ENCODE measurements around the gene MYL10.

DNA sequence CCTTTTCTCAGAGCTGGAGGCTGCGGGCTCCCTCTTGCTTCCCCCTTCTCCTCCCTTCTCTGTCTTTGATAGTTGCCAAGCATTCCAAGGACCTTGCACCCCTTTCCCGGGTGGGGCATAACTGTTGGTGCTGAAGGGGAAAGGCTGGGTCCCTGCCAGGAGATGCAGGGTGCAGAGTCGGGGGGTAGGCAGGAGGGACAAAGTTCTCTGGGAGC lies 2.2 kb downstream of the CLDN15 start:
- PRO-cap, result no peak

DNA sequence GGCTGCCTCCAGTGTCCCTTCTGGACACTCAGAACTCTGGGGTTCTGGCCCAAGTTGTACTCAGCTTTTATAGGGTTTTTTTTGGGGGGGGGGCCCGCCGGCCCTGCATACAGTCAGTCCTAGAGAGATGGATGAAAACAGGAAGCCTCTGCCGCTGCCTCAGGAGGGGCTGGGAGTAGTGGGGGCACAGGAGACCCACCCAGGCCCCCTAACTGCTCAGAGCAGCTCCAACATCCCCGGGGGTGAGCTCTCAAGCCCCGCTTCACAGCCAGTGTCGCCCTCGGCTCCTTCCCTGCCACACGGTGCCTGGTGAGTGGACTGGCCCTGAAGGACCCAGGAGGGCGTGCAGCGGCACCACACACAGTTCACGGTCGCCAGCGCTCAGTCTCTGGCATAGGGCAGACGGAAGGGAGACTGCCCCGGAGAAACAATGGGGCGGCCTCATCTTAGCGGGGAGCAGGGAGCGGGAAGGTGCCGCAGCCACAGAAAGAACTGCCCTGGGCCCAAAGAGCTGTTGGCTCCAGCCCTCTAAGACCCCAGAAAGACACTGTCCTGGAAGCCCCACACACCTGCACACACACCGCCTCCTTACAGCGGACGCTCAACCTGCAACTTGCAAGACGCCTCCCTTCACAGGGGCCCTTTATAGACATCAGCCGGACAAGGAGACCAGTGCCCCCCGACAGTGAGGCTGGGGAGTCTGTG lies 1.3 kb downstream of the CLDN15 start:
- PRO-cap, result no peak

DNA sequence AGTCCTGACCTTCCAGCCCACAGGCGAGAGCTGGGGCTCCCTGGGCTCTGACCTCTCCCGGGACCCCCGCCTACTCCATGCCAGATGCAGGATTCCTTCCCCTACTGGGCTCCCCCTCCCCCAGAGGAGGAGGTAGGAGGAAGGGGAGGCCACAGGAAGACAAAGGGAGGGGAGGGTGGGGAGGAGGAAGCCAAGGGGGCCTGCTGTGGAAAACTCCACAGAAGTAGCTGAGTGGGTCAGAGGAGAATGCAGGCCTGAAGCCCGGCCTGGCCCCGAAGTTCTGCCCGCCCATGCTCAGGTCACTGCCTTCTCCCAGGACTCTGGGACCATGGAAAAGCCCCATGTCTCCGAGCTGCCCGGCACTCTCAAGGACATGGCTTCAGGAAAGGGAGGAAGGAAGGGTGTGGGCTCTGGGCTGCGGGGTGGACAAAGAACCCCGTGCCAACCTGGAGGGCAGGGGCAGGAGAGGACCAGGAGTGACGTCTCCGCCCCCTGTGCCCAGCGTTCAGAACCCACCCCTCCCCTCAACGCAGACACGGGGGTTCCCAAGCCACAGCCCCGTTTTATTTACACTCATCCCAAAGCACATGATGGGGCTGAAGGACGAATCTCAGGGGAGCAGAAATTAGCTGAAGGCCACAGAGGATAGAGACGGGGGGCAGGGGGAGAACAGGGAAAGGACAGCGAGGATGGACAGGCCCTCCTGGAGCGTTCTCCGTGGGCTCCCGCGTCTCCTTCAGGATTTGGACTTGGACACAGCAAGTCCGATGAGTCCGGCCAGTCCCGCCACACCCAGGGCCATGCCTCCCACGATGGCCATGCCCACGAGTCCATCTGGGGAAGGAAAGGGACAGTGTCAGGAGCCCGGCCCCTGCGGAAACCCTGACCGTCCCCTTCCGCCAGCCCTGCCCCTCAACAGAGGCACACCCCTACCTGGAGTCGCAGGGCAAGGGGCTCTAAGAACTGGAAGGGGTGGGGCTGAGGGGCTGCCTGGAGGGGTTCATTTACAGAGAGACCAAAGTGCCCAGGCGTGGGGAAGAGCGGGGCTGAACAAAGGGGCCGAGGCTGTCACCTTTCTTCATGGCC lies 1.8 kb upstream of the CLDN15 start:
- PRO-cap, result bidirectional peak, plus-strand start at position 220 of the sequence, minus-strand start at position 51 of the sequence; bidirectional peak, plus-strand start at position 450 of the sequence, minus-strand start at position 367 of the sequence

DNA sequence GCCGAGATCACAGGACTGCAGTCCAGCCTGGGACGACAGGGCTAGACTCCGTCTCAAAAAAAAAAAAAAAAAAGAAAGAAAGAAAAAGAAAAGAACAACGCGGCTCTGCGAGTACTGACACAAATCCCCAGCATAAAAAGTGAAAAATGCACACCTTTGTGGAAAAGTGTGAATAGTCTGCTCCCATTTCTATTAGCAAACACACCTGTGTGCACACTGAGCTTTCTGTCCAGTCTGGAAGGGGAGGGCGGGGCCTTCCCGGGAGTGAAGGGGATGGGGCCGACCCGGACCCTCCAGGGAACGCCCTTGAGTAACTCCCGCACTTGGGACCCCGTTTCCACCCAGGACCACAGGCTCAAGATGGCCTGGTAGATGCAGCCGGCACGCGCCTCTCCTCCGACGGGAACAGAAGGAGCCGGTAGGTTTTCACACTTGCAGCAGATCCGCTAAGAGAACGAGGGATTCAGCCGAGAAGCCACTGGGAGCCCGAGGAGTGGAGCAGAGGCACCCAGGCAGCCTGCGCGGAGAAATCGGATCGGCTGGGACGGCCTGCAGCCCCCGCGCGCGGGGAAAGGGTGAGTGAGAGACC lies 22.2 kb downstream of the IFT22 start:
- PRO-cap, result no peak

DNA sequence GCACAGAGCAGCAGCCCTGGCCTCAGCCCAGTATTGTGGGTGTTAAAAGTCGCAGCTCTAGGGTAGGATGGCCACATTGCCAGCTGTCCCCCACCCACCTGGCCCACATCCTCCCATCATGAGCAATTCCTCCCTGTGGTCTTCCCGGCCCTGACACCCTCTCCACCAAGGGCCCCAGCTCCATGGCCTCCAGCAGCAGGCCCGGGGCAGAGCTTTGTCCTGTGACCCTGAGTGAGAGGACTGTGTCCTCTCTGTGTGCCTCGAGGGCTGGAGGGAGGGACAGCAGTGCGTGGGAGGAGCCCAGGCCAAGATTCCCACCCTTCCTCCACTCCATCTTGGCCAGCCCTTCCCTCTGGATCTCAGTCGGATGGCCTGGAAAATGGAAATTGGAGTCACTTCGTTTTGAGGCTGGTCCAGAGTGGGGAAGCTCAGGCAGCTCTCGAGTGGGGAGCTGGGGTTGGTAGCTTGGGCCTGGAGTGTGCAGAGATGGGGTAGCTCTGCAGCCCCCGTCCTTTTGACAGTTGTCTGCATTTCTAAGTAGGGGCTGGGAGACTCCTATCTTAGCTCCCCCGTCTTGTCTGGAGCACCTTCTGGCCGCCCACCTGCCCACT lies 93.6 kb downstream of the MYL10 start:
- PRO-cap, result no peak

DNA sequence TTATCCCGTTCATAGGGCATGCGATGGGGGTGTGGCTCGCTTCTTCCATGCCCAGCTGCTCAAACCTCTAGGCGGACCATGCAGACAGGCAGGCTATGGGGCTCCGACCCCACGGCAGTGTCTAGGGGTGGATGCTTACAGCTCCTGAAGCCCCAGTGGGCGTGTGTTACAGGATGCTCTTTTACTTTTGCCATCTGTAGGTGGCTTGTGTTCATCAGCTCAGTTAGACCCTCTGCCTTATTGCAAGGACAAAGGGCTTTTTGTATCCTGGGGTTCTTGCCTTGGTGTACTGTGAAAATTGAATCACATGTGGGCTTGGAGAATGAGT lies at the start of gene MYL10:
MYL10 (minus strand) TSS at position 99 of the 328 bp plus-strand sequence.
- PRO-cap, result no peak

DNA sequence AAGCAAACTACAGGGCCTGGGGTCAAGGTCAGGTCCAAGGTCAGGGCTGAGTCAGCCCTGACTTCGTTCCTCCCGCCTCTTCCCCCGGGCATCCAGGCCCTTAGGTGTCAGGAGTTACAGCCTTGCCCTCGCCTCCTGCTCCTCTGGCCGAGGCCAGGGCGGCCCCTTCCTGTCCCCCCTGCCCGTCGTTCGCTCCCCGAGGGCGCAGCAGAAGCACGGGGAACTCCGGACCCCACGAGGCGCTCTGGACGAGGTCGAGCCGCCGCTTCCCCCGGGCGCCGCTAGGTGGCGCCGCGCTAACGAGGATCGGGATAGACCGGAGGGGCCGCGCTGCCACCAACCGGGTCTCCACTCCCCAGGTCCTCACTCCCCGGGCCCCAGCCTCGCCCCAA lies 59.1 kb upstream of the MYL10 start:
- PRO-cap, result no peak

- PRO-cap, result no peak
These were observed 72.2 kb upstream of the MYL10 start for GRCh38 chr7:101701126-101701837.

DNA sequence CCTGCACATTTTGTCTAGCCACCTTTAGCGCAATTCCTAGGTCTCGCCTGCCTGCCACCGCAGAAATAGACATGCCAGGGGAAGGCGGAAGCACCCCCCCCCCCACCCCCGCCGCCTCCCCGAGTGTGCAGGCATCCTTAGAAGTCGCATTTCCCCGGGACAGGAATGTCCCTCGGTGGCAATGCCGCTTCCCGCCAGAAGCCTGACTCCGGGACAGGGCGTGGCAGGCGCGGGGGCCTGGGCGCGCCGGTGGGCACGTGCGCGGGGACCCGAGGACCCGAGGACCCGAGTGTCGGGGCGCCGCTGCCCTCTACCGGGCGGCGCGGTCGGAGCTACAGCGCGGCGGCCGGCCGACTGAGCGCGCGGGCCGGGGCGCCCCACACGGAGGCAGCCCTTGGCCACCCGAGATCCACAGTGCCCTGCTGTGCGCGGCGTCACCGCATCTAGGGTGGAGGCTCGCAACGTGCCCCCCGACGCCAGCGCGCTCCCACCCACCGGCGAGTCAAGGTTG lies 3.4 kb upstream of the CUX1 start:
- PRO-cap, result unidirectional peak, plus-strand start at position 316 of the sequence

DNA sequence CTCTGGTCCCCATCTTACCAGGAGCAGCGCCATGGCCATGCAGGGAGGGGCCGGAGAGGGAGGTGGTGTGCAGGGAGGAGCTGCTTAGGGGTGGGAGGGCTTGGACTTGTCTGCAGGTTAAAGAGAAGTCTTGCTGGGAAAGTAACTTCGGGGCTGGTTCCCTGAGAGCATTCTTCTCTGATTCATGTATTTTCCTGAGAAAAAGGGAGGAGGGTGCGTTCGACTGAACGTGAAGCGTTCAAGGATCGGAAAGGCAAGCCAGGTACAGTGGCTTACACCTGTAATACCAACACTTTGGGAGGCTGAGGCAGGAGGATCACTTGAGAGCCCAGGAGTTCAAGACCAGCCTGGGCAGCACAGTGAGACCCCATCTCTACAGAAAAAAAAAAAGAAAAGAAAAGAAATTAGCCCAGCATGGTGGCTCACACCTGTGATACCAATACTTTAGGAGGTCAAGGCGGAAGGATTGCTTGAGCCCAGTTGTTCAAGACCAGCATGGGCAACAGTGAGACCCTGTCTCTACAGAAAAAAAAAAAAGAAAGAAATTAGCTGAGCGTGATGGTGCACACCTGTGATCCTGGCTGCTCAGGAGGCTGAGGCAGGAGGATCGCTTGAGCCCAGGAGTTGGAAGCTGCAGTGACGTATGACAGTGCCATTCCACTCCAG lies 15.6 kb downstream of the CUX1 start:
- PRO-cap, result no peak

GRCh38 chr7:101862241-101863043 lies 45.0 kb downstream of the CUX1 start:
- PRO-cap, result no peak

DNA sequence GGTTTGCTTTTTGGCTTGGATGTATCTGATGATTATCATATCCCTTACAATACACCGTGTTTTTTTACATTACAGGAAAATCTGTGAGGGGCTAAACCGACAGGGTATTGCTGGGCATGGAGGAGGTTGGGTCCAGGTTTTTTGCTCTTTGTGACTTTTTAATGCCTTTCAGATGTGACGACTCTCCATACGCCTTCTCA lies 95.2 kb downstream of the CUX1 start:
- PRO-cap, result no peak

DNA sequence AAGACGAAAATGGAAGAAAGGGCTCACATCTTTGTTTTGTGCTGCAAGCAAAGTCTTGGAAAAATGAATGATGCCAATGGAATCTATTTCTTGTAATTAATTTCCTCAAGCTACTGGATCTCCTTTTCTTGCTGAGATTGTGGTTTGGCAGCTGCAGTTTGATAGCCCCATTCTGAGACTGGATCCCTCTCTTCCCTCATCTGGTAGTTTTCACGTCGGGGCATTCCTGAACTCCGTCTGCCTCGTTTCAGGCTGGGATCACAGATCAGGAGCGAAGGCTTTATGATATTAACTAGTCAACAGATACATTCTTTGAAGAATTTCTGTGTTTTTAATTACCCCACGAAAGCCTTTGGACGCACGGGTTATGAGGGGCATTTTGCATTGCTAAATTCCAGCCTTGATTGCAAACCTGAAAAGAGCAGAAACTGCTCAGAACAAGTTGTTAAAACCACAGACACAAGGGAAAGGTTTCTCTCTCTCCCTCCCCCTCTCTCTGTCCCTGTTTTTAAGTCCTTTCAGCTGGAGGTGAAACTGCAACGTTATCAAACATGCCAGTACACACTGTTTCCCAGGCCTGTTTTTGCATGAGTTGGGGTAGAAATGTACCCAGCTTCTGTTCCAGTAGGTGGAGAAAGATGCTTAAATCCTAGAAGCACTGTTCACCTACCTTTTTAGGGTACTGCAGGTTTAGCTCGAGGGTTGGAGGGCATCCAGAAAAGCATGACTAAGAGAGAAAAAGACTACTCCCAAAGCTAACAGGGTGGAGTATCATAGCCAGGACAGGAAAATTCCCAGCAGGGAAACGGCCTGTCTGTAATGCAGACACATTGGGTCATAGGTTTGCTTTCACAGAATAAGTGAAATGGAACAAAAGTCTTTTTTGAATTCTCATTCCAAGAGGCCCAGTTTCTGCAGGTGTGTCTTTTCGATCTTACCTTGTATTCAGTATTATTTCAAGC lies 124.3 kb downstream of the CUX1 start:
- PRO-cap, result no peak

GRCh38 chr7:101986366-101986567 lies 168.8 kb downstream of the CUX1 start:
- PRO-cap, result no peak

DNA sequence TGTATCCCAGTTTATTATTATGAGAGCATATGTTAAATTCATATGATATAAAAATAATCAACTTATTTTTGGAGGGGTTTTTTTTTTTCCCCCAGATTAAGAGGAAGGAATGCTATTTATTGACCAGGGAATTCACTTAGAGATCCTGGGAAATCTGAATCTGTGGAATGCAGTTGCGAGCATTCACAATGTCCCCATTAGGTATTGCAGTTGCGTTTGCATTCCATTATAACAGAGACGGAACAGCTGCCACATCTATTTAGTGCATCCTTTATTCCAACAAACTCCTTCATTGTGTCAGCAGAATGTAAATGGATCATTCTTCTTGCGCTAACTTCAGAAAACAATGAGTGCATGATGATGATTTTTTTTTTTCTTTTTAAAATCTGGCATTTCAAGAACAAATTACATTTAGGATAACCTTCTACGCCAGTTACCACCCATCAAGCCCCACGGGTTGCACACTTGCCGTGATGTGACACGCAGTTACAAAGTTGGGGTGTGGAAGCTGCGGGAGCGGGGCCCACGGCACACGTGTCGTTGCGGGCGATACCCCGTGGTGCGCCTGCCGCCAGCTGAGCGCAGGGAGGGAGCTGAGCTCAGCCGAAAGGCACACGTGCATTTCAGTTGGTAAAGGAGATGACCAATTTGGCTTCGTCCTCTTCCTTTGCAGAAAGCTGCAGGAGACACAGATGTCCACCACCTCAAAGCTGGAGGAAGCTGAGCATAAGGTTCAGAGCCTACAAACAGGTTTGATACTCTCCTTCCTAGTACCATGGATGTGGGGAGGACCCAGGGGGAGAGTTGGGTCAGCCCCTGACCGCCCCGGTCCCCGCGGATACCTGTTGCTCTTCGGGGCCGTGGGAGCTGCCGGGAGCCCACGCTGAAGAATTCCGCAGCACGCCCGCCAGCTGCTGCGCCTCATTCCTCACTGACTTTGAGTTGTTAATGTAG lies 175.4 kb upstream of the SH2B2 start:
- PRO-cap, result no peak

DNA sequence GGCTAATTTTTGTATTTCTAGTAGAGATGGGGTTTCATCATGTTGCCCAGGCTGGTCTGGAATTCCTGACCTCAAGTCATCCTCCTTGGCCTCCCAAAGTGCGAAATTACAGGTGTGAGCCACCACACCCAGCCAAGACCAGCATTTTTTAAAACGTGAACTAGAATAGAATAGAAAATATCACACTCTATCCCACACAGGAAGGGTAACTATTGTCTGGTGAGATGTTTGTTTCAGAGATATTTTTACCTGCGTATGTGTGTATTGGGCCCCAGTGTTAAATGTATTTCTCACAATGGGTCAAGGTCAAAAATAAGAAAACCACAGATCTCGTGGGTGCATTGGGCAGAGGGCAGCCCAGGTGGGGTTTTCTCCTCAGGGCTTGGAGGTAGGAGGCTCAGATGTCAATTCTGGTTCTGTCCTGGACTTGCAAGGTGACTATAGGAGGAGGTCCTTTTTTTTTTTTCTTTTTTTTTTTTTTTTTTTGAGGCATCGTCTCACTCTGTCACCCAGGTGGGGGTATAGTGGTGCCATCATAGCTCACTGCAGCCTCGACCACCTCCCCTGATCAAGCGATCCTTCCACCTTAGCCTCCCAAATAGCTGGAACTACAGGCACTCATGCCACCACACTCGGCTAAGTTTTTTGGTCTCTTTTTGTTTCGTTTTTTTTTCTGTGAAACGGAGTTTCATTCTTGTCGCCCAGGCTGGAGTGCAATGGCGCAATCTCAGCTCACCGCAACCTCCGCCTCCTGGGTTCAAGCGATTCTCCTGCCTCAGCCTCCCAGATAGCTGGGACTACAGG lies 19.0 kb downstream of the SH2B2 start:
- PRO-cap, result no peak

DNA sequence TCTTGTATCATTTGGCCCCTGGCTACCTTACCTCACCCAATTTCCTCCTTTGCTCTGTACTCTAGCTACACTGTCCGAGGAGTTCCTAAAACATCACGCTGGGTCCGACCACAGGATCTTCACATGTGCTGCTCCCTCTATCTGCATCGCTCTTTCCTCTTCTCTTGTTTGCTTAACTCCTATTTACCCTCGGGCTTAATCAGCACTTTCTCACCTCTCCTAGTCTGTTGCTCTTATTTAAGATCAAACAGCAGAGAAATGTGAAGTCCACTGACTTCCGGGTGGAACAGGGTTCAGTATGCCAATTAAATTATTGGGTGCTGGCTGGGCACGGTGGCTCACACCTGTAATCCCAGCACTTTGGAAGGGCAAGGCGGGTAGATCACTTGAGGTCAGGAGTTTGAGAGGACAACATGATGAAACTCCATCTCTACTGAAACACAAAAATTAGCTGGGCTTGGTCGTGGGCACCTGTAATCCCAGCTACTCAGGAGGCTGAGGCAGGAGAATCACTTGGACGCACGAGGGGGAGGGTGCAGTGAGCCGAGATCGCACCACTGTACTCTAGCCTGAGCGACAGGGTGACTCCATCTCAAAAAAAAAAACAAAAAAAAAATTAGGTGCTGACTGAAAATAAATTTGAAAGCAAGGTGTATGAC lies 12.3 kb upstream of the PRKRIP1 start:
- PRO-cap, result no peak

DNA sequence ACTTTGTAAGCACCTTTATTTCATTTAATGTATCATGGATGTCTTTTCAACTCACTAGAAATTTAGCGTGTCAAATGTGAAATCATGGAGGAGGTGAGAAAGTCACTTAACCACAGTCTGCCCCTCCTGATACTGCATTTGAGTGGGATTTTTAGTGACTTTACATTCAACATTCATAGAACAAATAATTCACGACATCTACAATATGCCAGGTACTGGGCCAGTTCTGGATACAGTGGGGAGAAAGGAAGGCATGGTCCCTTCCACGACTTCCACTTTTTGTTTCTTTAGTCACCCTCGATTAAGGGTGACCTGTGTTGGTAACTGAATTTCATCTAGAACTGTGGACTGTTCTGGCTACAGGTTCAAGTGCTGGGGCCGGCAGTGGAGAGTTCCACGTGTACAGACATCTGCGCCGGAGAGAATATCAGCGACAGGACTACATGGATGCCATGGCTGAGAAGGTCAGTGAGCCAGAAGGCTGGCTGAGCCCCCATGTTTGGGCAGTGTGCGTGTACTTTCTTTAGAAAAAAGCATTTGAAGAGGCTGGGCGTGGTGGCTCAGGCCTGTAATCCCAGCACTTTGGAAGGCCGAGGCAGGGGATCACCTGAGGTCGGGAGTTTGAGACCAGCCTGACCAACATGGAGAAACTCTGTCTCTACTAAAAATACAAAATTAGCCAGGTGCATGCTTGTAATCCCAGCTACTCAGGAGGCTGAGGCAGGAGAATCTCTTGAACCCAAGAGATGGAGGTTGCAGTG lies 3.2 kb downstream of the PRKRIP1 start:
- PRO-cap, result no peak

DNA sequence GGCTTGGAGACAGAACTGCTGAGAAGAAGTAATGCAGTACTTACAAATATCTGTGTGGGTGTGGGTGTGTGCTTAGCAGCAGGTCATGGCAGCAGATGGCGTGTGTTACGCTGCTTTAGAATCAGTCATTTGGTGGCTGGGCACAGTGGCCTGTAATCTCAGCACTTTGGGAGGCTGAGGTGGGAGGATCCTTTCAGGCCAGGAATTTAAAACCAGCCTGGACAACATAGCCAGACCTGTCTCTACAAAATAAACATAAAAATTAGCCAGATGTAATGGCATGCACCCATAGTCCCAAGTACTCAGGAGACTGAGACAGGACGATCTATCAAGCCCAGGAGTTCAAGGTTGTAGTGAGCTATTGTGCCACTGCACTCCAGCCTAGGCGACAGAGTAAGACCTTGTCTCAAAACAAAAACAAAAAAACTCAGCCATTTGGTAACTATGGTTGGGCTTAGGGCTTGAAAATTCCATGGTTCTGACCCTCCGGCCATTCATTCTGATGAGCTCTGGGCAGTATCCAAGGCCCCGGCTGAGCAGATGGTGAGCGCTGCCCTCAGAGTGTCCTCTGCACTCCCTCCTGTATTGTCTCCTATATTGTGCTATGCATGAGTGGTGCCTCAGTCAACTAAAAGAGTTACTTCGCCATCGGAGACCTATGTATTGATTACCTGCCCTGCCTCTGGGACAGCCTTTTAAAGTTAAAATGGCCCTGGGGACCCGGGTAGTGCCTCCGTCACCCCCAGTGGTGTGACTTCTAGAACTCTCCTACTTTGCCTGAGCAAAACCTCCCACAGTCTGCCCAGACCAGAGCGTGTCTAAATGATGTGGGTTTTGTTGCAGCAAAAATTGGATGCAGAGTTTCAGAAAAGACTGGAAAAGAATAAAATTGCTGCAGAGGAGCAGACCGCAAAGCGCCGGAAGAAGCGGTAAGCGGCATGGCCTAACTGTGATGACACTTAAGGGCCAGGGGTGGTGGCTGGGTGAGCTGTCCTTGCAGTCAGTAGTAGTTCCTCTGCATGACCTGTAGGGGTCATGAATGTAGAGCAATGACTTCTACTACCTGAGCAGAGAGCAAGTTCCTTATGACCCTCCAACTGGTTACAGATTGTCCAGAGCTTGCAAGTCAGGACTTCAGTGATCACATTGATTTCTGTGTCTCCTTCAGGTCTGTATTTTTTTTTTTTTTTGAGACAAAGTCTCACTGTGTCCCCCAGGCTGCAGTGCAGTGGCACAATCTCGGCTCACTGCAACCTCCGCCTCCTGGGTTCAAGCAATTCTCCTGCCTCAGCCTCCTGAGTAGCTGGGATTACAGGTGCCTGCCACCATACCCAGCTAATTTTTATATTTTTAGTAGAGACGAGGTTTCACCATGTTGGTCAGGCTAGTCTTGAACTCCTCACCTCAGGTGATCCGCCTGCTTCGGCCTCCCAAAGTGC lies 8.1 kb downstream of the PRKRIP1 start:
- PRO-cap, result no peak

DNA sequence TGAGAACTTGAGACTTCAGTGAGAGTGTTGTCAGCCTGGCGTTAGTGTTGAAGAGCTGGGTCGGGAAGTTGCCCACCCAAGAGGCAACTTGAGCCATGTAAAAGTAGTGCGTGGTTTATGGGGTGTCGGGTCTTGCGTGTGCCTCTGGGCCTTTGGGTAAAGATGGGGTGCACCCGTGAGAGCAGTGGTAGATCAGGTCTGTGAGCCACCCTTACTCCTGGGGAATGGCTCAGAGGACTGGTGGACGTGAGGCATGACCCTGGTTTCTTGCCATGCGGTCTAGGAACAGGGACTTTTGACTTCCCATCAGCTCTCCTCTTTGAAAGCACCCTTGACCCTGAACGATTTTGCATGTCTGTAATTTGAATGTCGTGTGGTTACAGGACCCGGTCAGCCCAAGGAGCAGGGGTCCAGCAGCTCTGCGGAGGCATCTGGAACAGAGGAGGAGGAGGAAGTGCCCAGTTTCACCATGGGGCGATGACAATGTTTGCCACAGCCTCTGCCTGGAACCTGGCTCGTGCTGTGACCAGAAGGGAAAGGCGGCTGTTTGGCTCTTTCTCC lies 8.7 kb upstream of the ORAI2 start:
- PRO-cap, result no peak